ENCODE data around the genes ZNF808, ERVV-1, ZNF331 and NDUFA3.

- RRBS, result no CpG with 5 or more reads among the region's 1 CpG
Measured at GRCh38 chr19:52324691-52325142, 11.3 kb upstream of the ZNF610 start.

GRCh38 chr19:52527545-52528528 lies at the start of gene ZNF808:
ZNF808 (plus strand) TSS chr19:52527668.
- RRBS, result 5% methylated on average over 4 of the region's 60 CpGs

DNA sequence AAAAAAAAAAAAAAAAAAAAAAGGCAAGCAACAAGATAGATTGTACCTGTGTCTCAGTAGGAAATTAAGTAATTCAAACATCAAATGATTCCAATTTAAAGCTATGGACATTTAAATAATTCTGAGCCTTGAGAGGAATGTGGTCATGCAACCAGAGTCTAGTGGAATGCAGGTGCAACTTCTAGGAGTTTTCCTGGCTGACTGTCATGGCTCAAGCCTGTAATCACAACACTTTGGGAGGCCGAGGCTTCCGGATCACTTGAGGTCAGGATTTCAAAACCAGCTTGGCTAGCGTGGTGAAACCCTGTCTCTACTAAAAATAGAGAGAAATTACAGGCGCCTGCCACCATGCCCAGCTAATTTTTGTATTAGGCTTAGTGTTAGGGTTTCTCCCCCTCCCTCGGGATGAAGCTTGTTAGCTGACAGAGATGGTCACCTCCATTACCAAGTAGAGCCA lies 6.4 kb downstream of the ZNF808 start:
- RRBS, result no CpG with 5 or more reads among the region's 5 CpGs

- RRBS, result no CpG with 5 or more reads among the region's 10 CpGs
Measured at GRCh38 chr19:52569564-52569941, 534 bp upstream of the ZNF701 start.

- RRBS, result no CpG with 5 or more reads among the region's 4 CpGs
Measured at GRCh38 chr19:52892937-52893451, 4.4 kb downstream of the ZNF320 start.

DNA sequence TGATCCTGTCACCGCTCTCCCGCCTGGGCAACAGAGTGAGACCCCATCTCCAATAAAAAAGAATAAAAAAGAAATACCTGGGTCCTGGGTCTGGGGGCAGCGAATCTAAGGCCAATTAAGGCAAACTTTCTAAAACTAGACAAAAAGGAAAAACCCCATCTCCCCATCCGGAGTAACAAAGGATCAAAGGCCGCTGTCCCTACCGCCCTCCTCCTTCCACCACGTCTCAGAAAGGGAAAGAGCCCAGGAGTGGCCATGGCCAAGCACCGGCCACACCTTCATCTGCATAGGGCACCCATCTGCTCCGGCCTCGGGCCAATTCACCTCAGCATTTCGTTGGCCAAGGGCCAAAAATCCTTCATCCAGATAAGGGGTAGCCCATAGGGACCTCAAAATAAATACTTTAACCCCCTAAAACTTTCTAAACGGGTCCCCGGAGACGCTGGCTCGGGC lies 750 bp downstream of the ZNF320 start:
- RRBS, result 30% methylated on average over 3 of the region's 15 CpGs

DNA sequence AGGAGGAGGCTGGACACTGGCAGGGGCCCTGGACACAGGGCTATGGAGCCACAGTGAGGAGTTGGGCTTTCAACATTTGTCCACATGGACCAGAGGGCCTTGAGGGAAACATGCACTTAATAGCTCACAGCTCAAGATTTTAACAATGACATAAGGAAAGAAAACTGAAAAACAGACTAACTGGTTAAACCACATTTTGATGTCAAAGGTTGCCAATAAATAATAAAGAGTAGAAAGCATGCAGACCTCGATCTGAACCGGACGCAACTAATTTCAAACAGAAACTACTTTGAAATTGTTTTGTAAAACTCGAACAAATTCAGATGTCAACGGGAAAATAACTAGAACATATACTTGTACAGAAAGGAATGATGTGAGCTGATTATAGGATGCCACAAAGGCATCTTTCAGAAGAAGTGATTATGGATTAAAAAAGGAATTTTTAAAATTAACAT lies 15.6 kb upstream of the ZNF888 start:
- RRBS, result no CpG with 5 or more reads among the region's 5 CpGs

GRCh38 chr19:52993364-52994435 lies 20.0 kb upstream of the ERVV-1 start:
- RRBS, result no CpG with 5 or more reads among the region's 54 CpGs

DNA sequence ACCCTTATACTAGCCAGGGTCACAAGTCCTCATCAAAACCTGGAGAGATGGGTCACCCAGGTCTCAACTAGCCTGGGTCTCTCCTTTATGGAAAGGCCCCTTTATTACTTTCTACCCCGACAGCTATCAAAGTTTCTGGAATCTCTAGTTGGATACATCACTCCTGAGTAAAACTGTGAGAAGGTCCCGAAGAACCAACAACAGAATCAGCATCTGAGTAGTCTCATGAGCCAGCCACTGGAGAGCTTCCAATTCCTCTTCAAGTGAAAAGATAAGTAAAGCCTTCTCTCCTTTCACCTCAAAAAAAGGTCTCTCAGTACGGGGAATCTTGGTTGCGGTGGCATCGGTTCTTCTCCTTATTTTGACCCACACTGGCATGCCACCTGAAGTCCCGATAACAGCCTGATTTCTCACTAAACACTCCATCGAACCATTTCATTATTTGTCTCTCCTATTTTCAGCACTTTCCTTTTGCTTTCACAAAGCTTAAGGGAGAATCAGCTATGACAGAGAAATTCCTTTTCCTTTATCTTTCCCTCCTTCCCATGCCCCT lies at the start of gene ERVV-1:
Gene ERVV-1 (plus strand): TSS at position 334 of the 553 bp plus-strand sequence.
- RRBS, result no CpG with 5 or more reads among the region's 7 CpGs

DNA sequence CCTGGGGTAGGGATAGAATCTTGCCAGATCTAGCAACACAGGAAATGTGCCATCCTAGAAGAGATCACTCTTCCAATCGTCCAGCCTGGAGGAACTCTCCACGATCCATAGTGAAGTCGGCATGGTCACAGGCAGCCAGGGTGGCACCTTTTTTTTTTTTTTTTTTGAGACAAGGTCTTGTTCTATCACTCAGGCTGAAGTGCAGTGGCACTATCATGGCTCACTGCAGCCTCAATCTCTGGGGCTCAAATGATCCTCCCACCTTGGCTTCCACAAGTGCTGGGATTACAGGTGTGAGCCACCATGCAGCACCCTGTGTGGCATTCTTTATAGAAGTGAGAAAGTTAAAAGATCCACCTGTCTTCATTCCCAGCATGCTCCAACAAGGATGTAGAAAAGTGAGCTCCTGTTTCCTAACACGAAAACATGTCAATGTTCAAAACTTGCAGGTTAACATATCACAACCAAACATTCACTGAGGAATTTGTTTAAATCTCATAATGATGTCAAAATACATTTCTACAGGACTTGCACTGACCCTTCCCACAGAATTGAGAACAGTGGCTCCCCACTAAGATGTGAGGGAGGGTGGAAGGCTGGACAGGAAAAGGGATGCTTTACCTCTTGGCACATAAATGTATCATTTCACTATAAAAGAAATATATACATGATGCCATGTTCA lies 18.3 kb downstream of the ZNF160 start:
- RRBS, result no CpG with 5 or more reads among the region's 4 CpGs

- RRBS, result 56% methylated on average over 6 of the region's 92 CpGs
Measured at GRCh38 chr19:53537492-53538509, at the start of gene ZNF331. ZNF331 (plus strand) TSS chr19:53538145.

DNA sequence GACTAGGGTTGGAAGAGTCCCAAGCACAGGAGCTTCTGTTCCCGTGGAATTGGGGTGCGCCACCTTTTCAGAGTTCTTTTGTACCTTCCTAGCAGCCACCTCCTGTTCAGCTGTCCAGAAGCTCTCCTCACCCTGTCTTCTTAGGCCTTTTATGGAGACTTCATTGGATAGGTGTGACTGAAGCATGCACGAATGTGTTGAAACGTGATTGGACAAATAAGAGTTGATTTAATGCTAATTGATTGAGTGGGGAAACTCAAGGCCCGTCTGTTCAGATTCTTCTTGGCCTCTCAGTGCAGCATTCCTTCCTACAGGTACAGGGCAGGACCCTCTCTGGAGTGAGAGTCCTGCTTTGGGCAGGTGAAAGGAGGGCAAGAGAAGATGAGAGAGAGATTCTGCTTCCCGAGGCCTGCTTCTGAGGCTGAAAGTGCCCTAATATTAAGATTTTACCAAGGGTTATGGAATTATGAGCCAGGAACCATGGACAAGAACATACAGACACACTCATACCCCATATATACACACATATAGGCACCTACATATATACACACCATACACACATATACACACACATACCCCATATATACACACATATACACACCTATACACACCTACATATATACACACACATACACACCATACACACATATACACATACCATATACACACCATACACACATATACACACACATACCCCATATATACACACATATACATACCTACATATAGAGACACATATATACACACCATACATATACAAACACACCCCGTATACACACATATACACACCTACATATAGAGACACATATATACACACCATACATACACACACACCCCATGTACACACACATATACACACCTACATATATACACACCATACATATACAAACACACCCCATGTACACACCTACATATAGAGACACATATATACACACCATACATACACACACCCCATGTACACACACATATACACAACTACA lies 20.6 kb downstream of the ZNF331 start:
- RRBS, result no CpG with 5 or more reads among the region's 7 CpGs

DNA sequence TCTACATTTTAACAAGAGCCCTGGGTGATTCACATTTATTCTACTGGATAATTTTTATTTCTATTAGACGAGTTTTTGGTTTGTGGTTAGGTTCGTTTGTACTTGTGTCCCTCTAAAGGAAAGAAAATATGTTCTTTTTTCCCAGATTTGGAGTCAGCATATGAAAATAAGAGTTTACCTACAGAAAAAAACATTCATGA lies 38.5 kb downstream of the ZNF331 start:
- RRBS, result no CpG with 5 or more reads among the region's 2 CpGs

- RRBS, result no CpG with 5 or more reads among the region's 2 CpGs
Measured at GRCh38 chr19:53880734-53881123, 1.3 kb upstream of the PRKCG start.

DNA sequence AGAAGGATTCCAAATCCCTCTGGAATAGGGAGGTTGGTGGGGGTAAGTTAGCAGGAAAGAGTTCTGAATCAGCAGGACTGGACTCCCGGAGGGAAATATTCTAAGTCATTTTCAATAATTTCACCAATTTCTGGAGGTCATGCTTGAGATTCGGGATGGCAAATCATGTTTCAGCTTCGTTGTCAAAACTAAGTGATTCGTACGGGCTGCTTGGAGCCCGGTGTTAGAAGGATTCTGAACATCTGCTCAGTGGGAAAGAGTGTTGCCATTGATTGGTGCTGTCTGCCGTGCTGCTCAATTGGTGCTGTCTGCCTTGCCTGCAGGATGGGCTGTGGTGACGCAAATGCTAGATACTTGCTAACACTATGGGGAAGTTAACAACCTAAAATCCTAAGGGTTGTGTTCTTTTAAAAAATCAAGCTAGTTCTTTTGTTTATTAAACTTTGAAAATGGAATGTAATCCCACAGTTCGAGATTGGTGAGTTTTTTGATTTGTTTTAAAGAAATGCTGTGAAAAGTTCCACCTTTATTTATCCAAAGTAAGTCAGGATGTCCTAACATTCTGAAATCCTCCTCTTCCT lies 17.3 kb upstream of the CACNG8 start:
- RRBS, result no CpG with 5 or more reads among the region's 9 CpGs

GRCh38 chr19:54035828-54036254 lies 27.9 kb downstream of the VSTM1 start:
- RRBS, result no CpG with 5 or more reads among the region's 5 CpGs

DNA sequence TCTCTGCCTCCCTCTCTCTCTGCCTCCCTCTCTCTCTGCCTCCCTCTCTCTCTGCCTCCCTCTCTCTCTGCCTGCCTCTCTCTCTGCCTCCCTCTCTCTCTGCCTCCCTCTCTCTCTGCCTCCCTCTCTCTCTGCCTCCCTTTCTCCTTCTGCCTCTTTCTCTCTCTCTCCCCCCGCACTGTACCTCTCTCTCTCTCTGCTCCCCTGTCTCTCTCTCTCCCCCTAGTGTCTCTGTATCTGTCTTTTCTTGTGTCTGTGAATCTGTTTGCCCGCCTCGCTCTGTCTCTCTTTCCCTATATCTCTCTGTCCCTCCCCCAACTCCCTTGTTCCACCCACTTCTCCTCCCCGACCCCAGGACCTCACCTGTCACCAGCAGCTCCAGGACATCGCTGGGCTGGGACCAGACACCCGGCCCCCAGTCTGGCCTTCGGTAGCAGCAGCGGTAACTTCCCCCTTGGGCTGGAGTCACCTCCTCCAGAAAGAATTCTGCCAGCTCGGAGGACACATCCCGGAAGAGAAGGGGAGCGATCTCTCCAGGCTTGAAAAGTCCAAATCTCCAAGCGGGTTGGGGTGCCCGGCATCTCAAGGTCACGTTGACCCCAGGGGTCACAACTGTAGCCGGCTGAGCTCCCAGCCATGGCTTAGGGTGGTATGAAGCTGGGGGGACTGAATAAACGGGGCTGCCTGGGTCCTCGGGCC lies 4.0 kb downstream of the OSCAR start:
- RRBS, result 17% methylated on average over 5 of the region's 17 CpGs

GRCh38 chr19:54102322-54102963 lies at the start of gene NDUFA3:
NDUFA3 (plus strand) TSS chr19:54102855.
- RRBS, result 49% methylated on average over 4 of the region's 48 CpGs

GRCh38 chr19:54201380-54201913 lies 789 bp downstream of the RPS9 start:
- RRBS, result no CpG with 5 or more reads among the region's 14 CpGs

- RRBS, result 67% methylated on average over 1 of the region's 22 CpGs
Measured at GRCh38 chr19:54208995-54209598, 8.4 kb downstream of the RPS9 start.

Data from AG09309 (cell line).